Hair follicle dermal papilla cell (primary cell): Measurements from ENCODE around the genes MCM10 and SEPHS1.

DNA sequence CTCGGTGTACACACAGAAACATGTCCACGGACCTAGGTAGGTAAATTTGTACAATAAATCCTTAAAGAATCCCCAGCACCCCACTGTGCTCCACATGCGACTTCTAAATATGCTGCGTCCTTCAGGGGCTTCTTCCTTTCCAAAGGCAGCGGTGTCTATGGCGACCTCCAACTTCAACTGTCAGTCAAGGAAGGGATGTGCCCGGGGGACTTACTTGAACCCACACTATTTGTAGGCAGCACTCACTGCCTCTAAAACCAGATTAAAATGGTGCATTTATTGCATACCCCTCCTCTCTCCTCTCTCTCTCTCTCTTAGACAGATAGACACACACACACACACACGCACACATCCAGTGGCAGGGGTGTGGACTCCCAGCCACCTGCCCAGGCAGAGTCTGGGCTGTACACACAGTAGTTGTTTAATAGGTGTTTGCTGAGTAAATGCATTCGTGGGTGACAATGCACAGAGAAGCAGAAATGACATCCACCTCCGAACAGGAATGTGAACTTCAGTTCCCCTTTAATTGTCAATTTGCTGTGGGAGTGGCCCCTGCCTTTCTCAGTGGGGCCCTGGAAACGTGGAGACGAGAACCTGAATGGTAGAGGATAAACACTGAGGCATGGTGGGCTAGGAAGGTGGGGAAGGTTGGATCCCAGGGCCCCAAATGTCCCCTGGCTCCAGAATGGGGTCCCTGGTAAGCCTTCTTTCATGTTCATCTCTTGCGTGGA is 58.7 kb upstream of the ECHDC3 start:
- CAGE, long polyA plus RNA = no peak

DNA sequence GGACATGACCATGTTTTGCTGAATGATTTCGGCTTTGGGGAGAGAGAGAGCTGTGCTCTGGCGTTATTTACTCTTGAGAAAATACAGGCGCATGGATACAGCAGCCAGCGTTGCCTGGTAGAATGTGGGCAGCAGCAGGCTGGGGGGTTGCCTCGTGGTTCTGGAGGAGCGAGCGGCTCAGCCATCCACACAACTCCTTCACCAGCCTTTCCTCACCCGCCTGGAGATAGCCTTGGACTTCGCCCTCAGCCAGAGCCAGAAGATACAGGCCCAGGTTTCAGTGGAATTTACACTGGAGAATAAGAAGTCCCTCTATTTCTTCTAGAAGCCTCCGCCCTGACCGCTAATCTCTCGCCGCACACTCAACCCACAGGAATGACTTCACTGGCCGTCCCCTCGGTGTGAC is 52.3 kb upstream of the ECHDC3 start:
- CAGE, long polyA plus RNA = no peak

DNA sequence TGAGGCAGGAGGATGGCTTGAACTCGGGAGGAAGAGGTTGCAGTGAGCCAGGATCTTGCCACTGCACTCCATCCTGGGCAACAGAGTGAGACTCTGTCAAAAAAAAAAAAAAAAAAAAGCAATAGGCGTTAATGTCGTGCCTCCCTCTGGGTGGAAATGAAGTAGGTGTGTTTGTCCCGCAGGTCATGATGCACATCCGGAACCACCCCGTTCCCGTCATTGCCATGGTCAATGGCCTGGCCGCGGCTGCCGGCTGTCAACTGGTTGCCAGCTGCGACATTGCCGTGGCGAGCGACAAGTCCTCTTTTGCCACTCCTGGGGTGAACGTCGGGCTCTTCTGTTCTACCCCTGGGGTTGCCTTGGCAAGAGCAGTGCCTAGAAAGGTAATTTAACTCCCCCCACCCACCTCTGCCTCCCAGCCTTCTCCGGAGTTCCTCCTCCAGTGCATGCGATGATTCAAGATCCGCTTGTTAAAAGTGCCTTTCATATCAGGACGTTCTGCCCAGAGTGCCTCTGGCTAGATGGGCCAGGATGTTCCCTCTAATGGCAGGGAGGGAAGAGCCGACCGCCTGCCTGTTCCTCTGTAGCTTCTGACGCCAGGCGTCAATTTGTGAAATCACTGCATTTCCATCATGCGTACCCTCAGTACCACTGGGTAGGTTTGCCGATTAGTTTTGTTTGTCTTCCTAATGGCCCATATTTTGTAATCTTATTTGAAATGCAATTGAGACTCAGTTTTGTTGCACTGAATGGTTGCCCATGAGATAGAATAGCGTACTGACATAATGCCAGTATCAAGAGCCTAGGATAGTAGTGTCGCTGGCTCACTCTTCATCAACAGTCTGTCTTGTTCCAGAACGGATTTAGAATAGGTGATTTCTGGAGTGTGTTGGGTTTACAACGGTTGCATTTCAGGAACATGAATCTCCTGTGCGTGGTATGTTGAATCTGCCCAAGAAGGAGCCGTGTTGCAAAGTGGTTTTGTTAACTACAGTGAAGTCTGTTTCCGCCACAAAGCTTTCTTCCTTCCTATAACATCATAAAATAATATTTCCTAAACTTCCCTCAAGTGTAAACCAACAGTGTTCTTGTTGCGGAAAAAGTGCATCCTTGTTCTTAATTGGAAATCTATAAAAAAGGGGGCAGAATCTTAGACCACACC is 13.4 kb downstream of the ECHDC3 start:
- CAGE, long polyA plus RNA = no peak

DNA sequence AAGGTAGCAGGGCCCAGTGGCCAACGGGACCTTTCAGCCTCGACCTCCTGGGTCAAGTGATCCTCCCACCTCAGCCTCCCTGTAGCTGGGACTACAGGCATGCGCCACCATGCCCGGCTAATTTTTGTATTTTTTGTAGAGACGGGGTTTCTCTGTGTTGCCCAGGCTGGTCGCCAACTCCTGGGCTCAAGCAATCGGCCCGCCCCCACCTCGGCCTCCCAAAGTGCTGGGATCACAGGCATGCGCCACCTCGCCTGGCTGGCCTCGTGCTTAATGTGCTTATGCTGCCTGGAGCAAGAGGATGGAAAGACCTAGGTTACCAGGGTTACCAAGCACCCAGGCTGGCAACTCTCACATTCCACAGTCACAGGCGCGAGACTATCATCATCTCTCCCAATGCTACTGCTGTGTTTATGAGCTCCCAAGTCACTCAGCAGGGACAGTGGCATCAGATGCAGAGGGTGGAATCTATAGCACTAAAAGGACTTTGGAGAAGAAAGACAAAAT is 23.8 kb upstream of the PROSER2 start:
- CAGE, long polyA plus RNA = no peak

DNA sequence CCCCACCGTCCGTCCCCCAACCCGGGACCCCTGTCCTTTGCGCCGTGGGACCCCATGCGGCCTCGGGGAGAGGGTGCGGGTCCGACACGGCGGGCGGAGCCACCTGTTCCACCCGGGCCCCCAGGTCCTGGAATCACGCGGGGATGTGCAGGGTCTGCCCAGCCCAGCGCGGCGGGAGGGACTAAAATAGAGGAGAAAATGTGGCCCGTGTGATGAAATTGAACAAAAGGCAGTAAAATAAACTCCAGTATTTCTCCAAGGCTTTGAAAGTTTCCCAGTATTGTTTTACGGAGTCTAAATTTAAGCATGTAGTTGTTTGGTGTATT is 619 bp downstream of the PROSER2 start:
- CAGE, long polyA plus RNA = no peak

GRCh38 chr10:11830615-11831386 is 7.6 kb downstream of the PROSER2 start:
- CAGE, long polyA plus RNA = no peak

- CAGE, long polyA plus RNA = no peak
Observed at GRCh38 chr10:11863734-11864159, 40.6 kb downstream of the PROSER2 start.

DNA sequence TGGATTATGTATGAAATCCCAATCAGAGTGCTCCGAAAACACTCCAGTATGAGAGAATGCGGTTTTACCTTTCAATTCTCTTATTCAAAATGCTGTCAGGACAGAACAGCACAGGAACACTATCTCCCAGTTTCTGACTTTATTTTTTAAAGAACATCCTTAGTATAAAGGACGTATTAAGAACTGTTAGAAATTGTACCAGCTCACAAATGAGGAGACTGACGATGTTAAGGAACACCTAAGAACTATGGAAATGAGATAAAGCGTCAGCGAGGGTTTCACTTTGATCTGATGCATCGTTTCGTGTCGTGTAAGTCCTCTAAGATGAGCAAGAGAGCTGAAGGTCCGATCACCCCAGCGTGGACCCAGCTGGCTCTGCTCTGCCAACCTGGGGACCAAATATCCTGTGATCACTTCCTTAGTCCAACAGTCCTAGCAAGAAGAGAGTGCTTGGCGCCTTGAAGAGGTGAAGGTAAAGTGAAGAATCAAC is 990 bp downstream of the UPF2 start:
- CAGE, long polyA plus RNA = no peak

DNA sequence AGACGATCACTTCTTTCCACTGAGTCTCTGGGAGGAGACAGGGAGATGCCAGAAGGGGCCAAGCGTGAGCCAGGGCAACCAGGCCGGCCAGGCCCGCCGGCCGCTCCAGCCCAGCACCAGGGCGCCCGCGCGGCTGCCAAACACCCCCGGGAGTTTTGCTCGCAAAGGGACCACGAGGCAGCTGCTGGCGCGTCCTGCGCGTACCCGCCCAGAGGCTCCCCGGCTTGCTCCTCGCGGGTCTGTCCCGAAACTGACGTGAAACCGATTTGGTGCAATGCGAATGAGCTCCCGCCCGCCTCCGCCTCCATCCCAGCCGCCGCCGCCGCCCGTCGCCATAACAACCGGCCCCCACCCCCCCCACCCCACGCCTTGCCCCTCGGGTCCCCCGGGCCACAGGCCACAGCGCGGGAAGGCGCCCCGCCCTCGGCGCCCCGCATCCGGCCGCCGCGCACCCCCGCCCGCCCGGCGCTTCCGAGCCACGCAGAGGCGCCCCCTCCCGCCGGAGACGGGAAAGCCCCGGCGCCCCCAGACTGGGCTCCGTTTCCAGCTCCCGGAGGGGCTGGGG is 545 bp upstream of the CAMK1D start:
- CAGE, long polyA plus RNA = no peak

- CAGE, long polyA plus RNA = no peak
Observed at GRCh38 chr10:12556258-12556834, 207.0 kb downstream of the CAMK1D start.

DNA sequence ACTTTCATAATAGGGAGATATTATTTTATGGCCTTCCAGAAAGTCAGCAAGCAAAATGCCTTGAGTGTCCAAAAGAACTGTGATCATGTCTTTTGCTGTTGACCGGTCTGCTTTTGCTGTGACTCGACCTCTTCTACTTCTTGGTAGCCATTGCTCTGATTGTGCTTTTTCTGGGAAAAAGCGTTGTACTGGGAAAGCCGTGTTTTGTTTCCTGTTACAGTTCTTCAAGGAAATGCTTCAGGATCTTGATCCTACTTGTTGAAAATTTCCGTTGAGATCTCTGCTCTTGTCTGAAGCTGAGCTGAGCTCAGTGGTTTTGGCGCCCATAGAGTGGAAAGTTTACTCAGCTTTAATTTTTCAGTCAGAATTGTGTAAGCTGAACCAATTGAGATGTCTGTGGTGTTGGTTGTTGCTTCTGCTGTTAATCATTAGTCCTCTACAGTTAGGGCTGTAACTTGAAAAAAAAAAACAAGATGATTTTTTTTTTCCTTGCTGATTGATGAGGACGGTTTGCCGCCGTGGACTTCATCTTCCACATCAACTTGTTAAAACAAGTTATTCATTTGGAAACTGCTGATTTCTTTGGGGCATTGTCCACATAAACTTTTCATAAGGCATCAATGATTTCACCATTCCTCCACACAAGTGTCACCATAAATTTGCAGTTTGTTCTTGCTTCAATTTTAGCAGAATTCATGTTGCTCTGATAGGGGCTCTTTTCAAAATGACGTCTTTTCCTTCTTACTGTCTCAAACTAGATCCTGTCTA is 302.1 kb downstream of the CCDC3 start:
- CAGE, long polyA plus RNA = no peak

- CAGE, long polyA plus RNA = no peak
Observed at GRCh38 chr10:12896805-12897447, 104.6 kb downstream of the CCDC3 start.

GRCh38 chr10:13108838-13109465 is 9.0 kb downstream of the OPTN start:
- CAGE, long polyA plus RNA = no peak

DNA sequence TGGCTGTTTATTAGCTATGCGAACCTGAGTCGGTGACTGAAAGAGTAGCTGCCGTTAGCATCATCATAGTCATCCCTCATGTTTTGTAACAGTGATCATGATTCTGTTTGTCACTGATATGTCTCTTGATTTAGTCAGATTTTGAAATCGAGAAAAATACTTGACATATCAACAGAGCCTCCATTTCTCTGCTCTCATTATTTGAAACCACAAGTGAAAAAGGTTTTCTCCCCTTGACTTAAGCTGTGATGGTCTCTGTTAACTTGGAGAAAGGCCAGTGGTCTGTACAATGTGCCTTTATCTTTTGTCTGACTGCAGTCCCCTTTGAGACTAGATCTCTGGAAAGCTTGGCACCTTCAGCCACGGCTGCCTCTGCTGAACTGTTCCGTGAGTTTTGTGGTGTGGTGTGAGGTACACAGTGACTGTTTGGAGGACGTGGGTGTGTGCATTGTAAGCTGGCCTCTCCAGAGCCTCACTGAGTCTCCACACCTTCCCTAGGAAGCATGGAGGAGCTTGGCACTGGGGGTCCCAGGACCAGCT is 18.3 kb downstream of the OPTN start:
- CAGE, long polyA plus RNA = no peak

- CAGE, long polyA plus RNA = no peak
Observed at GRCh38 chr10:13161081-13161754, at the start of gene MCM10. TSS of gene MCM10 (plus strand) at chr10:13161558.

DNA sequence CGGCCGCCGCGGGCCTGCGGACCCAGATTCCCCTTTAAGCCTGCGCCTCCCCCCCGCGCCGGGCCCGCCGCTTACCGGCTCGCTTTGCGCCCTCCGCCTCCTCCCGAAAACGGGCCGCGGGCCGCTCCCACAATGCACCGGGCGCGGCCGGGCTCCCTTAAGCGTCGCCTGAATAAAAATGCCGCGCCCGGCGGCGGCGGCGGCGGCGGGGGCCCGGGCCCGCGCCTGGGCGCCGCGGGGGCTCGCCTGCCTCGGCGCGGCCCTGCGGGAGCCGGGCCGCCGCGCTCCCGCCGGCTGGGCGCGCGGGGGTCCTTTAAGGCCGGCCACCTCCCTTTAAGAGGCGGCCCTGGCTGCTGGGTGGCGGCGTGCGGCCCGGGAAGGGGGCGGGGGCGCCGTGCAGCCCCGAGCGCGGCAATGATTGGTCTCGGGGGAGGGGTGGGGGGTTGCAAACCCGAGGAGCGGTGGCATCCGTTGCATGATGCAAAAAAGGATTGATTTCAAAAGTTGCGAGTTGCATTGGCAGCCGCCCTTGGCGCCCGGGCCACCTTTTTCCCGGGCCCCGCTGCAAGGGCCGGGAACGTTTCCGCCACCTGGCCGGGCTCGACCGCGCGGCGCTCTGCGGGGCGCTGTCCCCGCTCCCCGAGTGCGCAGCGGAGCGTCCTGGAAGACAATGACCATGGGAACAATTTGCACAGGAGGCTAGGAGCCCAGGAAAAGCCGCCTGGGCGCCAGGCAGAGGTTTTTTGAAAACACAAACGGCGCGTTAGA is at the start of gene SEPHS1:
TSS of gene SEPHS1 (minus strand) at position 369 of the 768 bp plus-strand sequence.
- CAGE, long polyA plus RNA = no peak

GRCh38 chr10:13608266-13608575 is 21.5 kb downstream of the PRPF18 start:
- CAGE, long polyA plus RNA = no peak

- CAGE, long polyA plus RNA = no peak
Observed at GRCh38 chr10:13686227-13686729, 99.5 kb downstream of the PRPF18 start.

GRCh38 chr10:13820921-13821423 is 234.2 kb downstream of the PRPF18 start:
- CAGE, long polyA plus RNA = no peak

DNA sequence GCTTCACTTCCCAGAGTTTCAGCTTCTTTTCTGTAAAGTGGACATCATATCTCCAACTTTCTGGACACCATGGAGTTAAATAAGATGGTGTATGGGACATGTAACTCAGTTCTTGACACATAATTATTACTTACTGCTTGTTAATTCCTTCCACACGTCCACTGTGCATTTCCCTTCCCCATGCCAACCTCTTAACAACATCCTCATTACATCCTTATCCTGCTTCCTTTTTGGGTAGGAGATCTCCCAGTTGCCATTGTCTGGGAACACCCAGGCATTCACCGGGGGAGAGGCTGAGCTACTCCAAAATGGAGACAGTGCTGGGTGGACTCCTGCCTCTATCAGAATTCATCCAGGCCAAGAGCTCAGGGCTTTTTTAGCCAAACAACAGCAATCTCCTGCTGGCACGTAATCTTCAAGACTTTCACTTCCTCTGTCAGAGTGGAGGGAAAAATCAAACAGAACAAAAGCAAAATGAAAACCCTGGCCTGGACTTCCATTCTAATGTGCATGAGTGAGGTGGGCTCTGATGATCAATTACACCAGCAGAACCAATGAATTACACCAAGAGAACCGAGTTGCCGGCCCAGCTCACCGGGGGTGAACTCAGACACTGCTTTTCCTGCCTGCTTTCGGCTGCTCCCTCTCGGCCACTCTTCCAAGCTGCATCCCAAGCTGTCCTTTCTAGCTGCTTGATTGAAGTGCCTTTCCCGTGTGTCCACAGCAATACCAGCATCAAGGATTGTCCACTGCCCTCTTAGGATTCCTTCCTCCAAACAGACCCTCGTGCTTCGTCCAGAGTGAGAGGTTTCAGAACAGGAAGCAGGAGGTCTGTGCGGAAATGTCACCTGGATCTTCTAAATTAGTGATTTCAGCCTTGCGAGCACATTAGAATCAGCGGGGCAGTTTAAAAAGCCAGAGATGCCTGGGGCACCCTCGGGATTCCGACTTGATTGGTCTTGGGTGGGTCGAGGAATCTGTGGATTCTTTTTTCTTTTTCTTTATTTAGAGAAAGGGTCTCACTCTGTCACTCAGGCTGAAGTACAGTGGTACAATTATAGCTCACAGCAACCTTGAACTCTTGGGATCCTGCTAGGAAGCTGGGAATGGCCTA is 245.2 kb downstream of the PRPF18 start:
- CAGE, long polyA plus RNA = no peak